Omental fat pad (tissue), 4 donors: ENCODE measurements around a stretch of chr7.

DNA sequence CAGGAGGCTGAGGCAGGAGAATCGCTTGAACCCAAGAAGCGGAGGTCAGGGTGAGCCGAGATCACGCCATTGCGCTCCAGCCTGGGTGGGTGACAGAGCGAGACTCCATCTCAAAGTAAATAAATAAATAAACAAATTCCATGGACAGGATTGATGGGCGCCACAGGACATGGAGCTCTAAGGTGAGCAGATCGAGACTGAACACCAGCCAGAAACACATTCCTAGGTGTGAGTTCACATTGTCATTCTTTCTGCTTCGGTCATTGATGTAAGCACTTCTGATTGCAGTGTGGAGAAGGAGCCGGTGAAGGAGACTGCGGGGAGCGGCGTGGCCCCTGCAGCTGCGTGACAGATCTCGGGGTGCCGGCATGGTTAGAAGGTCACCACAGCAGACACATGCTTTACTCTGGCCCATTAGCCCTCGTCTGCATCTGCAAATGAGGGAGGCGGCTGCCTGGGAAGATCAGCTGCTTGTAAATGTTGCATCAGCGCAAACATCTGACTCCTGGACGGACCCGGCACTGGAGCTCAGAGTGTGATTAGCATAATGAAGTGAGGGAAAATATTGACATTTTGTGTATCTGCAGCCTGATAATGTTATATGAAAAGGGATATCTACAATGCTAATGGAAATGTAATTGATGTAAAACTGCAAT is 30.4 kb upstream of the MNX1 start:
- PRO-cap = no peak
- RAMPAGE, long total RNA, 4 experiments = no peak in any of the 4 experiments

DNA sequence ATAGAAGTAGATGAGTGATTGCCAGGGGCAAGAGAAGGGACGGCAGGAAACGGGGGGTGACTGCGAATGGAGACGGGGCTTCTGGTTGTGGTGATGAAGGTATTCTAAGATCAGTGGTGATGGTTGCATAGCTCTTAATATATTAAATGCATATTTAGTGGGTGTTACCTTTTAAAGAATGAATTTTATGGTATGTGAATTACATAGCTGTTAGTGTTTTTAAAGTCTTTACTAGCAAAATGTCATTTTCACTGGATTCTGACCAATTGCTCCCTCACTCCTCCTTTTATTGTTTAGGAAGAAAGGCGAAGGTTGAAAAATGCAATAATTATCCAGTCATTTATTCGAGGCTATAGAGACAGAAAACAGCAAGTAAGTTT is 30.0 kb downstream of the UBE3C start:
- PRO-cap = no peak
- RAMPAGE, long total RNA, 4 experiments = no peak in any of the 4 experiments

GRCh38 chr7:157239008-157239695 is 97.7 kb upstream of the DNAJB6 start:
- PRO-cap = no peak
- RAMPAGE, long total RNA, 4 experiments = no peak in any of the 4 experiments

DNA sequence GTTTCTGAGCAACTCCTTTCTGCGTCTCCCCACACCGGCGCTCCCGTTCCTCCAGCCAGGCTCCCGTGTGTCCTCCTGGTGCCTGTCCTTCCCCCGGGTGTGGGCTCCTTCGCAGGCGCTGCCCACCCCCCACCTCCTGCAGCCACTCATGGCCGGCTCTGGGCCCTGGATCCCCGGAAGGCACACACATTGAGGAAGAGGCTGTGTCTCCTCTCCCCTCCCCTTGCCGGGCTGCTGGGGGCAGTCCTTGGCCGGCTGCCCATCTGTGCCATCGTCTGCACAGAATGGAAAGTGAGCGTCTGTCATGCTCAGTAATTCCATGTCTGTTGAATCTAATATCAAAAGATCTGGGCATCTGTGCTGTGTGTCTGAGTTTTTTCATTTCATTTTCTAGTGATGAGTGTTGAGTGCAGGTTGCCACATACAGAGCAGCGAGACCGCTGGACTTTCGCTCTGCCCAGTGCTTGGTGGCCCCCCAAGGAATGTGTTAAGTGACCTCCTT is 59.6 kb upstream of the DNAJB6 start:
- PRO-cap = no peak
- RAMPAGE, long total RNA, 4 experiments = no peak in any of the 4 experiments

GRCh38 chr7:157334307-157334696 is 2.5 kb upstream of the DNAJB6 start:
- PRO-cap = no peak
- RAMPAGE, long total RNA, 4 experiments = no peak in any of the 4 experiments

DNA sequence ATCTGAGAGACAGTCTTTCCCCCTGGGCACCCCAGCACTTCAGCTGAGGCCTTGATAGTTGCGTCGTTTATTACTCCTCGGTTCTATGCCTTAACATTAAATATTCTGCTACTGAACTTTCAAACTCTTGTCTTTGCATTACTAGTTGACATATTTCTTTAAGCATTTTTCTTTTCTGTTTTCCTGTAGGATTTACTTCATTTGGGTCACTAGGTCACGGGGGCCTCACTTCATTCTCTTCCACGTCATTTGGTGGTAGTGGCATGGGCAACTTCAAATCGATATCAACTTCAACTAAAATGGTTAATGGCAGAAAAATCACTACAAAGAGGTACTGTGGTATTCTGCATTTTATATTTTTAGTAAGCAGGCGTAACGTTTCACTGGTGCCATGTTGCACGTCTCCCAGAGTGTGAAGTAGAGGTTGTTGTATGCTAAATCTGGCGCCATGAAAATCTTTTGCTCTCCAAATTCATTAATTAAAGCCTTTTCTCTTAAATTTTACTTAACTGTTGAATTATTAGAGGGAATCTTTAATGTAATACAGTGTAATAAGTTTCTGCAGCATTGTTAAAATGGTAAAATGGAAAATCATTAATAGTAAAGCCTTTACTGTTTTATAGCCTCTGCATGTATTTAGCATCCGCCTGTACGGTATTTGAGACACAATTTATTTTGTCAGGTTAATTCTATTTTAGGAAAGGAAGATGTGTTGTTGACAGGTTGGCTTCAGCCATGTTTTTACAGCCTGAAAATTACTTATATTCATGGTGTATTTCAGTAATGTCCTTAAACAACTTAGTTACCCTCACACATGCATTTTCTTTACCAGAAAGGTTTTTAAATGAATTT is 48.1 kb downstream of the DNAJB6 start:
- PRO-cap = no peak
- RAMPAGE, long total RNA, 4 experiments = no peak in any of the 4 experiments

DNA sequence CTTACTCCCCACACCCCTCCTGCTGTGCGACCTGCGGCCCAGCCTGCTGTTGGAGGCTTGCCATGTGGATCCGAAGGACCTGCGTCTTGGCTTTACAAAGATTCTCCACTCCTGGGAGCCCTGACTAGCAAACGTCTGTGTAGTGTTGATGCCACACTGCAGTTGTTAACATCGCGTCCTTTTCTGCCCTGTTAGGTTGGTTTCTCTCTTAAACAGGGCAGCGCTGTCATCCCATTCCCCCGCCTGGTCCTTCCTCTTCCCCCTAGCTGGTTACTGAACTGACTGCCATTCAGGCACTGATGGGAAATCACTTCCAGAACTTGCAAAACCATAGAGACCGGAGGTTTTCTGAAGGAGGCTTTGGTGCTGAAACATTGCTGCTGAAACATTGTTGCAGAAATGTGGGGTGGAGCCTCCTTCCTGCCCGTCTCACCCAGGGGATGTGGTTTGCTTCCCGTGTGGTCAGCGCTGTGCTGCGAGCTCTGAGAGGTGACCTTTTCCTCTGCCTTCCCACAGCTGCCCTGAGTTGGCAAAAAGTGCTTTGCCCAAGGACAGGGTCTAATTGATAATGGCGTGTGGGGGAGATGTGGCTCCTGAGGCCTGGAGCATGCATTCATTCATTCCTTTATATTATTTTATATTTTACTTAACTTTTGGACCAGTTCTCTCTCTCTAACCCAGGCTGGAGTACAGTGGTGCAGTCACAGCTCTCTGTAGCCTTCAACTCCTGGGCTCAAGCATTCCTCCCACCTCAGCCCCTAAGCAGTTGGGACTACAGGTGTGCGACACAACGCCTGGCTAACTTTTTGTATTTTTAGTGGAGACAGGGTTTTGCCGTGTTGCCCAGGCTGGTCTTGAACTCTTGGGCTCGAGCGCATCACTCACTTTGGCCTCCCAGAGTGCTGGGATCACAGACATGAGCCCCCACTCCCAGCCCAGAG is 53.7 kb downstream of the DNAJB6 start:
- PRO-cap = no peak
- RAMPAGE, long total RNA, 4 experiments = no peak in any of the 4 experiments

DNA sequence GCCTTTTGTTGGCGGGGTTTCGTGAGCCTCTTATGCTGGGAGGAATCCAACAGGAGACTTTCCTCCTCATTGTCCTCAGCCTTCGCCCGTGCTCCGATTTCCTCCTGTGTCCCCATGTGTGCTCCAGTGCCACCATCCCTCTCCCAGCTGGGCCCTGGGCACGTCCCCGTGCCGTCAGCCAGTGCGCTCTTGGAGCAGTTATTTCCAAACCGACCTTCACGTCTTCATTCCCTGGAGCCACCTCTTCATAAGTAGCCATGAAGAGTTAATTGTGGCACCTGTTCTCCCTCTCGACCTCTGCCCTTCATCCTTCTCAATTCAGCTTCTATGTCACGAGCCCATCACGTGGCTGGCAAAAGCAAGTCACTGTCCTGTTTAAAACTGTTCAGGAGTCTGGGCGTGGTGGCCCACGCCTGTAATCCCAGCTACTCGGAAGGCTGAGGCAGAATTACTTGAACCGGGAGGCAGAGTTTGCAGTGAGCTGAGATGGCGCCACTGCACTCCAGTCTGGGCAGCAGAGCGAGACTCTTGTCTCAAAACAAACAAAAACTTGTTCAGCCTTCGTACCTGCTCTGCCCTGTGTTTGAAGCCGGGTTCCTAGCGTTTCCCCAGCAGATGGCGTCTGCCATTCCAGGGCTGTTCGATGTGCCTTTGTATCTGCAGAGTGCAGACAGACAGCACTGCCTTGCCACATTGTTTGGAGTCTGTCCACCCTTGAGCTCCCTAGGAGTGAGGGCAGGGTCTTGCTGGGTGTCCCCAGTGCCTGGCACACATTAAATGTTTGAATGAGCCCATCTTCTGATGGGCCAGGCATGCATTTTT is 60.9 kb downstream of the DNAJB6 start:
- PRO-cap = no peak
- RAMPAGE, long total RNA, 4 experiments = no peak in any of the 4 experiments

- PRO-cap = no peak
- RAMPAGE, long total RNA, 4 experiments = no peak in any of the 4 experiments
These were observed 276.2 kb downstream of the DNAJB6 start for GRCh38 chr7:157612523-157613805.

DNA sequence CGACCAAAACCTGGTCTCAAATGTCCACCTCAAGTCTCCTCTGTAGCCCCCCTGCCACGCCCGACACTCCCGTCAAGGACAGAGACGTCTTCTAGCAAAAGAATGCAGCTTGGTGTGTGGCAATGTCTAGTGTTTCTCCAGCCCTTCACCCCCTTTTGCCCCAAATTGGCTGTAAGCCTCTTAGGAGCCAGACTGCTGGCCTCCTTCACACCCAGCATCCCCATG is 305.1 kb downstream of the DNAJB6 start:
- PRO-cap = no peak
- RAMPAGE, long total RNA, 4 experiments = no peak in any of the 4 experiments

DNA sequence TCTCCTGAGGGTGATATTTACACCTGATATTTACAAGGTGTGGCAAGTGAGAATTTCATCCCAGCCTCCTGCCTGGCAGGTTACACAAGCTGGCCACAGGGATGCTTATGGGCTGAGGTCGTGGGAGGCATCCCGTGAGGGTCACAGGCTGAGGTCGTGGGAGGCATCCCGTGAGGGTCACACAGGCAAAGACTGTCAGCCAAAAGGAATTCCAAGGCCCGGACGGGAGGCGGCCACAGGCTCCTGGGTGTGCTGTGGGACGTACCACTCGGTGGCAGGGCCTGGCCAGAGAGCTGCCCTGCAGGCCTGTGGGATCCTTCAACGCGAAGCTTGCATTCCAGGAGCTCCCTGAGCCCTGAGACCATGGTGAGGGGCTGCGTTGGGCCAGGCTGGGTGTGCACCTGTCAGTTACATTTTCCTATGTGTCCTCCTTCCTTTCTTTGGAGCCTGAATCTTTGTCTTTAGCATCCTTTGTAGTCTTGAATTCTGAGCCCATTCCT is 460.6 kb downstream of the DNAJB6 start:
- PRO-cap = no peak
- RAMPAGE, long total RNA, 4 experiments = no peak in any of the 4 experiments

DNA sequence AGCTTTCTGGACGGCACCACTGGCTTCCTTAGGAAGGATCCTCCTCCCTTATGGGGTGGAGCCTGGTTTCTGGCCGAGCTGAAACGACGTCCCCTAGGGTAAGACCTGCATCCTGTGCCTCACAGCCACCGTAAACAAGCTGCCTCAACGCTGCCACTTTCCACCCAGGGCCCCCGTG is 568.9 kb downstream of the DNAJB6 start:
- PRO-cap = no peak
- RAMPAGE, long total RNA, 4 experiments = no peak in any of the 4 experiments

GRCh38 chr7:158070112-158071101 is 517.2 kb downstream of the PTPRN2 start:
- PRO-cap = no peak
- RAMPAGE, long total RNA, 4 experiments = no peak in any of the 4 experiments

GRCh38 chr7:158365270-158366031 is 222.2 kb downstream of the PTPRN2 start:
- PRO-cap = no peak
- RAMPAGE, long total RNA, 4 experiments = no peak in any of the 4 experiments

DNA sequence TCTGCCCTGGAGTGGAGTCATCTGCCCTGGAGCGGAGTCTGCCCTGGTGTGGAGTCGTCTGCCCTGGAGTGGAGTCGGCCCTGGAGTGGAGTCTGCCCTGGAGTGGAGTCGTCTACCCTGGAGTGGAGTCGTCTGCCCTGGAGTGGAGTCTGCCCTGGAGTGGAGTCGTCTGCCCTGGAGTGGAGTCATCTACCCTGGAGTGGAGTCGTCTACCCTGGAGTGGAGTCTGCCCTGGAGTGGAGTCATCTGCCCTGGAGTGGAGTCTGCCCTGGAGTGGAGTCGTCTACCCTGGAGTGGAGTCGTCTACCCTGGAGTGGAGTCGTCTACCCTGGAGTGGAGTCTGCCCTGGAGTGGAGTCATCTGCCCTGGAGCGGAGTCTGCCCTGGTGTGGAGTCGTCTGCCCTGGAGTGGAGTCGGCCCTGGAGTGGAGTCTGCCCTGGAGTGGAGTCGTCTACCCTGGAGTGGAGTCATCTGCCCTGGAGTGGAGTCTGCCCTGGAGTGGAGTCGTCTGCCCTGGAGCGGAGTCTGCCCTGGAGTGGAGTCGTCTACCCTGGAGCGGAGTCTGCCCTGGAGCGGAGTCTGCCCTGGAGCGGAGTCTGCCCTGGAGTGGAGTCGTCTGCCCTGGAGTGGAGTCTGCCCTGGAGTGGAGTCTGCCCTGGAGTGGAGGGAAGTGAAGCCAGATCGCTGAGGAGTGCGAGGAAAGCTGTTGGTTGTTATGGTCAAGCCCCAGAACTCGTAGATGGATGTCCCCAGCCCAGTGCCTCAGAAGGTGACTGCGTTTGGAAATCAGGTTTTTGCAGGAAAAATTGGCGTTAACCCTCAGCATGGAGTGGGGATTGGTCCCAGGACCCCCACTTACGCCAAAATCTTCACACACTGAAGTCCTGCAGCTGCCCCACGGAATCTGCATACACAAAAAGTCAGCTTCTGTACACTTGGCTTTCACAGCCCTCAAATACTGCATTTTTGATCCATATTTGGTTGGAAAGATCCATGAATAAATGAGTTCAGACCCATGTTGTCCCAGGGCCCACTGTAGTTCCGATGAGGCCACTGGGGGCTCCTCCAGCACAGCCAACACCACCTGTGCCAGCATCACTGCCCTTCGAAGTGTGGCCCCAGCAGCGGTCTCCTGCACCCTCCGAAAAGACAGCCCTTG is 63.4 kb downstream of the PTPRN2 start:
- PRO-cap = no peak
- RAMPAGE, long total RNA, 4 experiments = no peak in any of the 4 experiments

DNA sequence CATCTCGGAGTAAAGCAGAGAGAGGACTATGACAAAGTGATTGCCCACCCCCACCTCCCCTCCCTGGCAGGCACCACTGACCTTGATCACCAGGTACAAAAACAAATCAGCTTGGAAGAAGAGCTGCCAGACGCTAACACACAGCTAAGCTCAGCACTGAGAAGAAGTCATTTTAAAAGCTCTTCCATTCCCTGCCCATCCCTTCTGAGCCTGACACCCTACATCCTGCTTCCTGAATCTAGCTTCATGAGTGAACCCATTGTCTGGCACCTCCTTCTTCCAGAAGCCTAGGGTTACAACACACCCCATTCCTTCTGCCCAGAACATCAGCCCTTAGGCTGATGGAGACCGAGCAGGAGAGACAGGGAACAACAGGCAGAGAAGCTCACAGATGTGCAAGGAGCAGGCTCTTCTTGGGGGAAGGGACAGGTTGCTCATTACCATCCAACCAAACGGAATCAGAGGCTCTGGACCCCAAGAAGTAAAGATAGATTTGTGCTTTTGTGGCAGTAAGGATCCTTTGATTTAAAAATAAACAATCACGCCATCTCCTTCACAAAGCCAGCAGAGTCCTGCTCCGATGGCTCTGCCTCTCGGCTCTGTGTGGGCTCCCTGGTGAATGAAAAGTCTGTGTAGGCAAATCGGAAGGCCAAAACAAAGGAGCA is 4.1 kb downstream of the PTPRN2 start:
- PRO-cap = no peak
- RAMPAGE, long total RNA, 4 experiments = no peak in any of the 4 experiments

- PRO-cap = no peak
- RAMPAGE, long total RNA, 4 experiments = no peak in any of the 4 experiments
These were observed 8.4 kb downstream of the NCAPG2 start for GRCh38 chr7:158696279-158696573.

GRCh38 chr7:158767346-158767842 is 61.9 kb downstream of the ESYT2 start:
- PRO-cap = no peak
- RAMPAGE, long total RNA, 4 experiments = no peak in any of the 4 experiments

DNA sequence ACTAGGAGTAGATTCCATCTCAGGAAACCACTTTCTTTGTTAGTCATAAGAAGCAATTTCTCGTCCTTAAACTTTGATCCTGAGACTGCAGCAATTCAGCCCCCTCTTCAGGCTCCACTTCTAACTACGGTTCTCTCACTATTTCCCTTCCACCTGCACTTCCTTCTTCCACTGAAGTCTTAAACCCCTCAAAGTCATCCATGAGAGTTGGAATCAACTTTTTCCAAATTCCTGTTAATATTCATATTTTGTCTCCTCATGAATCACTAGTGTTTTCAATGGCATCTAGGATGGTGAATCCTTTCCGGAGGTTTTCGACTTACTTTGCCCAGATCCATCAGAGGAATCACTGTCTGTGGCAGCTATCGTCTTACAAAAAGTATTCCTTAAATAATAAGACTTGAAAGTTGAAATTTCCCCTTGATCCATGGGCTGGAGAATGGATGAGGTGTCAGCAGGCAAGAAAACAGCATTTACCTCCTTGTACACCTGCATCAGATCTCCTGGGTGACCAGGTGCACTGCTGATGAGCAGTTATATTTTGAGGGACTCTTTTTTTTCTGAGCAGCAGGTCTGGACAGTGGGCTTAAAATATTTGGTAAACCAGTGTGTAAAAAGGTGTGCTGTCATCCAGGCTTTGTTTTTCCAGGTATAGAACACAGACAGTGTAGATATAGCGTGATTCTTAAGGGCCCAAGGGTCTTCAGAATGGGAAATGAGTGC is 53.6 kb downstream of the ESYT2 start:
- PRO-cap = no peak
- RAMPAGE, long total RNA, 4 experiments = no peak in any of the 4 experiments

DNA sequence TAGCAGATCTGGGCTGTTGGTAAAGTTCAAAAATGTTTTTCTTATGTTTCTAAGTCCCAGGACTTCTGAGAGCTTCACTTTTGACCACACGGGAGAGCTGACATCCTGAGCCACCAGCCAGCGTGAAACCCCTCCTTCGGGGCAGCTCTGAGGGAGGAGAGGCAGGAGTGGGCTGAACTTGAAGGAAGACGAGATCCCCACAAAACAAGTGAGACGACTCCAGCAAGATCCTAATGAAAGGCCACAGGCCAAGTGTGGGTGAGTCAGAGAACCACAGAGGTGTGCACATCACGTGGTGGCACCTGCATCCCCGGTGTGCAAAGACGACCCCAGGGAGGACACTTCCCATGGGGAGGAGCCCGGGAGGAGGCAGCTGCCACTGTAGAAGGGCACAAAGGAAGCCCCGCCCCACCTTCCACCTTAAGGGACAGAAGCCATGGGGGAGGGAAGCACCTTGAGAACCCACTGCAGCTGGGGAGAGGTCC is 45.8 kb downstream of the ESYT2 start:
- PRO-cap = no peak
- RAMPAGE, long total RNA, 4 experiments = no peak in any of the 4 experiments